Liver (tissue), 9 donors: ENCODE results near the genes NEK1 and AADAT.

GRCh38 chr4:168894520-168894862, 115.6 kb downstream of the CBR4 start:
- PRO-cap, 5 experiments = no peak in any of the 5 experiments
- RAMPAGE, long total RNA, 2 experiments = no peak in any of the 2 experiments
- RRBS = no CpG with 5 or more reads among the region's 4 CpGs

- PRO-cap, 5 experiments = no peak in any of the 5 experiments
- RAMPAGE, long total RNA, 2 experiments = no peak in any of the 2 experiments
- RRBS = no CpG with 5 or more reads among the region's 4 CpGs
Measured at GRCh38 chr4:168926811-168927979, 82.9 kb downstream of the CBR4 start.

- PRO-cap, 5 experiments = peak in 1 of 5 experiments; most common minus-strand start chr4:169062629 (in 1)
- RAMPAGE, long total RNA, 2 experiments = no peak in any of the 2 experiments
- RRBS = no CpG with 5 or more reads among the region's 7 CpGs
Measured at GRCh38 chr4:169062509-169063070, 52.5 kb upstream of the CBR4 start.

DNA sequence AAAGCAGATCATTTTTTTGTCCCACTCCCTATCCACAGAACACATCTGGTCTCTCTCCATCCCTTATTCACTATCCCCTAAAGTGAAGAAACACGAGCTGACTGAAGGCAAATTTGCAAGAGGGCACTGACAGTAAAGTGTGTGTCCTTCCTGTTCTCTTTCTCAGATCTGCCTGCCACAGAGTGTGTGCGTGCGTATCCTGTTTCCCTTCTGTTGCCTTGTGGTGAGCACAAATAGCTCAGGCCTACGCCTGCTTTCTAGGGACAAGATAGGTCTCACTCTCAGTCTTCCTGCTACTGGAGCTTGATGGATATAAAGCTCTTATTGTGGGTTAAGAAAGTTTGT, 140.0 kb upstream of the SH3RF1 start:
- PRO-cap, 5 experiments = no peak in any of the 5 experiments
- RAMPAGE, long total RNA, 2 experiments = no peak in any of the 2 experiments
- RRBS = no CpG with 5 or more reads among the region's 4 CpGs

- PRO-cap, 5 experiments = peak in 5 of 5 experiments; most common plus-strand start chr4:169612677 (in 4); most common minus-strand start chr4:169612581 (in 5)
- RAMPAGE, long total RNA, 2 experiments = start-site peak on the minus strand in 2 of 2 experiments, at chr4:169612556-169612588 at its widest, 53 to 60 reads per replicate
- RRBS = no CpG with 5 or more reads among the region's 68 CpGs
Measured at GRCh38 chr4:169611656-169613002, at the start of gene NEK1. Gene NEK1, minus strand, starts transcription at chr4:169612583.

- PRO-cap, 5 experiments = no peak in any of the 5 experiments
- RAMPAGE, long total RNA, 2 experiments = no peak in any of the 2 experiments
- RRBS = no CpG with 5 or more reads among the region's 7 CpGs
Measured at GRCh38 chr4:169613003-169613847, 842 bp upstream of the NEK1 start.

GRCh38 chr4:169659276-169659762, 38.9 kb downstream of the CLCN3 start:
- PRO-cap, 5 experiments = no peak in any of the 5 experiments
- RAMPAGE, long total RNA, 2 experiments = no peak in any of the 2 experiments
- RRBS = no CpG with 5 or more reads among the region's 4 CpGs

- PRO-cap, 5 experiments = peak in 4 of 5 experiments; most common plus-strand start chr4:170090079 (in 1); most common minus-strand start chr4:170089956 (in 4)
- RAMPAGE, long total RNA, 2 experiments = start-site peak on the minus strand in 1 of 2 experiments, at chr4:170089909-170090015 at its widest, 639 reads per replicate
- RRBS = 2% methylated on average over 36 of the region's 90 CpGs
Measured at GRCh38 chr4:170089655-170090503, at the start of gene AADAT. Gene AADAT, minus strand, starts transcription at chr4:170089956.

DNA sequence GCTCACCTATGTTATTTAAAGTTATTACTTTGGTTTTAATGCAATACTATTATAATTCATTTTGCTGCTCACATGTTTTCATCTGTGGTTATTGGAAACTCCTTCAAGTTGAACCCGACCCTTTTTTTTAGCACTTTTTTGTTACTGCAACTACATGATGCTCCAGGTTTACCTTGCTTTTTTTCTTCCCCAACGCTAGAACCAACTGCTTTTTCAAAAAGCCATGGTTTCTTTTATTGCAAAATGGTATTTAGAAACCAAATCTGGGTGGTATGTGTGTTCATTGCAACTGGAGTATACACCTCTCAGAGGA, 616.0 kb upstream of the GALNTL6 start:
- PRO-cap, 5 experiments = peak in 1 of 5 experiments; most common minus-strand start position 129 of the sequence (in 1)
- RAMPAGE, long total RNA, 2 experiments = no peak in any of the 2 experiments
- RRBS = no CpG with 5 or more reads among the region's 2 CpGs

DNA sequence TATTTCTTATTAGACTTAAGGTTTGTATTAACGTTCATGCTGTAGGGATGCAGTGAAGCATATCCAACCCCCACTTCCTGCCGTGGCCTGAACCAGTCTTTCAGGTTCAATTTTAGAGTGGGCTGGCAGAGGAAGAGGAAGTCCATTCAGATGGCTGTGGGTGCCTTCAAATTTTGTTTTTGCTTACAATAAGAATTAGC, 136.4 kb upstream of the GALNTL6 start:
- PRO-cap, 5 experiments = no peak in any of the 5 experiments
- RAMPAGE, long total RNA, 2 experiments = no peak in any of the 2 experiments
- RRBS = no CpG with 5 or more reads among the region's 2 CpGs

DNA sequence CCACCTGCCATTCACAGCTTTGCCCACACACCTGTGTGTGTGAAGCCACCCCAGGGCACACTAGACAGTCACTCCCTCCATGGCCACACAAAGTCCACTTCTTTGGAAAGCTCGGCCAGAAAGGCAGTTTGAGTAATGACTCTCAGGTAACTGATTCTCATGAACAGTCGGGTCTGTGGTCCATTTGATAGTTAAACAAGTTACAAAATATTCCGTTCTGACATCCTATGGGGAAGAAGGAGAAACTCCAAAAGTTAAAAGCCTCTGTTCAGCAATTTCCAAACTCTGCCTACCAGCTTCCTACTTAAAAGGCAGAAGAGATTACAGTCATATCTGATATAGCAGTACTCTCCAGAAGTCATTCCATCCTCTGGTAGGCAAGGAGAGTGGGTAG, 205.0 kb upstream of the GALNT7 start:
- PRO-cap, 5 experiments = peak in 4 of 5 experiments; most common plus-strand start position 166 of the sequence (in 1); most common minus-strand start position 66 of the sequence (in 3)
- RAMPAGE, long total RNA, 2 experiments = no peak in any of the 2 experiments
- RRBS = no CpG with 5 or more reads among the region's 3 CpGs

DNA sequence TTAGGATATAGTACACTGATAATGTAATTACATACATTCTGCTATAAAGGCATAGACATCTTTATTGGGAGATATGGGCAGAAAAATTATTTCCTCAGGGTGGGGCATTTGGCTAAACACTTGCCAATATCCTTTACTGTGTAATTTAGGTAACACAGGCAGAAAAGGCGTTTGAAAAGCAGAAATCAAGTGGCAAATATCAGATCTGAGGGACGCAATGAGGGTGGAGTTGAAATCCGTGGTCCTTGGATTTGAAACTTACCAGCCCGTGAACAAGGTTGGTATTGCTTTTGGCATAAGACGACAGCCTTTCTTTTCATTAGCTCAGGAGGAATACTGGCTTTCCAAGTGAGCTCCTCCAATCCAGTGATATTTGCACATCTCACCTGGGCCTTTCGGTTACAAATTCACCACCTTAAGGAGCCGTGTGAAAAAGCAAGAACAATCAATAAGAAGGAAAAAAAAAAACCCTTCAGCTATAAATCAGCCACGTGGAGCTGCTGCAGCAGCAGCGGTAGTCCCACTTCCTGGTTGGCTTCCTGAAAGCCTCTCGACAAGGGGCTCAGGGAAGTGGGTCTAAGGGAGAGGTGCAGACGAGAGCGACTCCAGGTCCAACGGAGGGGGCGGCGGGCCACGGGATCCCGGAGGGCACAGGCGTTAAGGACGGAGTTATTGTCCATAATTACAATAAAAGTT, 763 bp upstream of the GALNT7 start:
- PRO-cap, 5 experiments = no peak in any of the 5 experiments
- RAMPAGE, long total RNA, 2 experiments = start-site peak on the plus strand in 1 of 2 experiments, centred at position 562 of the sequence, 13 reads per replicate
- RRBS = 2% methylated on average over 3 of the region's 19 CpGs

GRCh38 chr4:173170356-173170607, 1.7 kb downstream of the GALNT7 start:
- PRO-cap, 5 experiments = no peak in any of the 5 experiments
- RAMPAGE, long total RNA, 2 experiments = no peak in any of the 2 experiments
- RRBS = no CpG with 5 or more reads among the region's 3 CpGs

DNA sequence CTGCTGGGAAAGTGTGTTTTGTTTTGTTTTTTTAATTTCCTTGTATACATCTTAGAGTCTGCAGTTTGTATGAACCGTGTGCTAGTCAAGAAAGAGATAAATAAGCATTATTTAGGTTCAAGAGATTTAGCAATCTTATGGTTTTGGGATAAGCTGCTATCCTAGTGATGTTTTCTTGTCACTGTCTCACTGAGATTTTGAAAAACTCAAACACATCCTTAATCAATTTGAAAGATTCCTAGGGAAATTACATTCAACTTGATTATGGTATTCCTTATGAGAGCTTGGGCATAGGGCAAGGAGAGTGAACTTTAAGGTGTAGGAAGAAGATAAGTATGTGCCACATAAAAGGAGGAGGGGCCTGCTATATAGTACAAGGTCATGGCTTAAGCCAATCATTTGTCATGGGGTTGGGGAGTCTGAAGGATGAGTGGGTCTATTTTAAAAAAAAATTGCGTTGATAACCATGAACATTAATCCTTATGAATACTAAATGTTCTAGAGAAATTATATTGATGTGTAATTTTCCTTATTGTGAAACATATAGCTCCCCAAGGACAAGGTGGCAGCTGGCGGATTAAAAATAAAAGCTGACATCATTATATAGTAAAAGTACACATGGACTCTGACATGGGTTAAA, 17.2 kb downstream of the GALNT7 start:
- PRO-cap, 5 experiments = no peak in any of the 5 experiments
- RAMPAGE, long total RNA, 2 experiments = no peak in any of the 2 experiments
- RRBS = no CpG with 5 or more reads among the region's 3 CpGs

DNA sequence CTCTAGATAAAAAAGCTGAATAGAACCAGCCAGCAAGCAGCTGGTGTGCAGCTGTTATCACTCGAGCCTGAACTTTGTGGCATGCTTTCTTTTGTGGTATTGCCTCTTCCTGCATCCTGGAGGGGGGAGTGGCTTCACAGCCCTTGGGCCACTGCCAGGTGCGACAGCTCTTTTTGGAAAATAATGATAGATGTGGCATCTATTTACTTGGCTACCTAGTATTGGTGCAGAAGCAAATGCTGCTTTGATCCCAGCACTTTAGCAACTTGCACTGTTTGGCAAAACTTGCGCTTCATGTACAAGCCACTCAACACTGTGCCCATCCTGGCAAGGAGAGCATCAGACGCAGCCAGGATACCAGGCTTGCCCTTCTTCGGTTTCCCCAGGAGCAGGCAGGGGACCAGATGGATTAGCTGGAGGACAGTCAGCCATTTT, 69.4 kb downstream of the HMGB2 start:
- PRO-cap, 5 experiments = no peak in any of the 5 experiments
- RAMPAGE, long total RNA, 2 experiments = no peak in any of the 2 experiments
- RRBS = no CpG with 5 or more reads among the region's 5 CpGs

DNA sequence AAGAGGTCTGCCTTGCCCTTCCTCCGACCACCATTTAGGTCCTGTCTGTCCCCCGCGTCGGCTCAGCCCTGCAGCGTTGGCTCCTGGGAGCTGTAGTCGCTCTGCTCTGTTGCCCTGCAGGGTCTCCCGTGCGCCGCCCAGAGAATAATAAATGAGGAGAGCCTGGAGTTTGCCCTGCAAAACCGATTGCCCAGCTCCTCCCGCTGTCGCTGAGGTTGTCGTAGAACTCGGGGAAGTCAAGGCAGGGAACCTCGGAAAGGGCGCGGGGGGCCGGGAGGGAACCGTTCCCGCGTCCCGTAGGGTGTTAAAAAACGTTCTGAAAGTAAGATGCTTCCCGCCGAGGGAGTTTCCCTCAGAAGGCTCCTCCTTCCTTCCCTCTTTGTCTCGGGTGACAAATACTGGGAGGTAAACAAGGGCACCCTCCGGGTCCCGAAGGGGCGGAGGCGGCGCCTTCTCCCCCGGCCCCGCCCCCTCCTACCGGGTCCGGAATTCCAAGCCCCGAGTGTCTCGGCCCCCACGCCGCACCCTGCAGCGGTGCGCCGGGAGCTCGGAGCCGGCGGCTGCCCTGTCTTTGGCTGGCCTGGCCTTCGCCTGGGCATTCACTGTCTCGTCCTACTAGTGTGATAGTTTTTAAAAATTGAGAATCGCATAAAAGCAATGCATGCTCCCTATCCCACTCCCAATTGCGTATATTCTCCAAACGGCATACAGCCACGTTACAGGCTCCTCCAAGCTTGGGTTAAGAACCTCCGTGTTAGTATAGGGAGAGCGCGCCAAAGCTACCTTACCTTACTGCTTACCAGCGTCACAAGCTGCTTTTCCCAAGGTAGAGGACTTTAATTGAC, 893 bp upstream of the HMGB2 start:
- PRO-cap, 5 experiments = peak in 5 of 5 experiments; most common plus-strand start position 179 of the sequence (in 5); most common minus-strand start position 381 of the sequence (in 3)
- RAMPAGE, long total RNA, 2 experiments = no peak in any of the 2 experiments
- RRBS = 4% methylated on average over 8 of the region's 55 CpGs

- PRO-cap, 5 experiments = no peak in any of the 5 experiments
- RAMPAGE, long total RNA, 2 experiments = no peak in any of the 2 experiments
- RRBS = no CpG with 5 or more reads among the region's 10 CpGs
Measured at GRCh38 chr4:173520860-173521450, 9.1 kb downstream of the HAND2 start.

GRCh38 chr4:173523072-173523448, 7.0 kb downstream of the HAND2 start:
- PRO-cap, 5 experiments = no peak in any of the 5 experiments
- RAMPAGE, long total RNA, 2 experiments = no peak in any of the 2 experiments
- RRBS = no CpG with 5 or more reads among the region's 13 CpGs

DNA sequence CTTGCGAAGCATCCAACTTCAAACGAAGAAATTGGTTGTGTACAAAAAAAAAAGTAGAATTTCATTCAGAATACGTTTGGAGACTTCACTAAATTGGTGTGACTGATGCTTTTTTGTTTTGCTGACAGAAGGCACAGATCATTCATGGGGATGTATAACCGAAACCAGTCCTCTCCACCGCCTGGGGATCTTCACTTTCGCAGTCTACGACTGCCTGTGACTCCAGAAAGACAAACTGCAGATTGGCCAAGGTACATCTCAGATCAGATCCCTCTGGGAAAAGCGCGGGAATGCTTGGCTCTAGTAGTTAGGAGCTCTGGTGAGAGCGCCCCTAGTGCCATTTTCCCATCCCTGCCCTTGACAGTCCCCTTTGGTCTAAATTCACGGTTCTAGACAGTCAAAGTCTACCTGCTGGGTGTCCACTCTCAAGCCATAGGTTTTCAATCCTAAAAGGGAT, 6.7 kb upstream of the HAND2 start:
- PRO-cap, 5 experiments = no peak in any of the 5 experiments
- RAMPAGE, long total RNA, 2 experiments = no peak in any of the 2 experiments
- RRBS = no CpG with 5 or more reads among the region's 11 CpGs

- PRO-cap, 5 experiments = no peak in any of the 5 experiments
- RAMPAGE, long total RNA, 2 experiments = no peak in any of the 2 experiments
- RRBS = no CpG with 5 or more reads among the region's 2 CpGs
Measured at GRCh38 chr4:174152546-174153191, 130.8 kb downstream of the FBXO8 start.